Epithelial cell of esophagus (primary cell): ENCODE measurements around a stretch of chr2.

- RRBS: no CpG with 5 or more reads among the region's 19 CpGs
These were observed 19.2 kb downstream of the INPP4A start for GRCh38 chr2:98463606-98464510.

DNA sequence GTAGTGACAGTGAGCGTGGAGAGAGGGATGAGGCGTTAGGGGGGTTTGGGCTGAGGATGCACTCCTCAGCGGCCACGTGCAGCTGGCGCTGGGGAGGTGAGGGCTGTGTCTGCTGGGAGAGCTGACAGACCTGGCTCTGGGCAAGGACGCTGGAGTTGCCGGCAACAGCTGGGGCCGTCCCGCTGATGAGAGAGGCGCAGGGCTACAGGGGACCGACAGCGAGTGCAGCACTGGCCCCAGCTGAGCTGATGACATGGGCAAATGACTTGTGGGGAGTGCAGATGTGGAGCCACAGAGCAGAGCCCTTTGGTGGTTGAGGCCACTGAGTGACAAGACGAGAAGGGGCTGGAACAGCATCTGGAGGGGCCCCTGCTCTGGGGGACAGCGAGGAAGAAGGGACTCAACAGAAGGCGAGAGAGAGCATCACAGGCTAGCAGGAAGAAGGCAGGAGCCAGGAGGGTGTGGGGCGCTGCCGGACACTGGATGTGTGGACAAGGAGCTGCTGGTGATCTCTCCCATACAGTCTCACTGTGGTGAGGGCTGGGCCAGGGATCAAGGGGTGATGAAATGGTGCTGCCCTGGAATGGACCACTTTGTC, 38.3 kb downstream of the COA5 start:
- RRBS: no CpG with 5 or more reads among the region's 17 CpGs

DNA sequence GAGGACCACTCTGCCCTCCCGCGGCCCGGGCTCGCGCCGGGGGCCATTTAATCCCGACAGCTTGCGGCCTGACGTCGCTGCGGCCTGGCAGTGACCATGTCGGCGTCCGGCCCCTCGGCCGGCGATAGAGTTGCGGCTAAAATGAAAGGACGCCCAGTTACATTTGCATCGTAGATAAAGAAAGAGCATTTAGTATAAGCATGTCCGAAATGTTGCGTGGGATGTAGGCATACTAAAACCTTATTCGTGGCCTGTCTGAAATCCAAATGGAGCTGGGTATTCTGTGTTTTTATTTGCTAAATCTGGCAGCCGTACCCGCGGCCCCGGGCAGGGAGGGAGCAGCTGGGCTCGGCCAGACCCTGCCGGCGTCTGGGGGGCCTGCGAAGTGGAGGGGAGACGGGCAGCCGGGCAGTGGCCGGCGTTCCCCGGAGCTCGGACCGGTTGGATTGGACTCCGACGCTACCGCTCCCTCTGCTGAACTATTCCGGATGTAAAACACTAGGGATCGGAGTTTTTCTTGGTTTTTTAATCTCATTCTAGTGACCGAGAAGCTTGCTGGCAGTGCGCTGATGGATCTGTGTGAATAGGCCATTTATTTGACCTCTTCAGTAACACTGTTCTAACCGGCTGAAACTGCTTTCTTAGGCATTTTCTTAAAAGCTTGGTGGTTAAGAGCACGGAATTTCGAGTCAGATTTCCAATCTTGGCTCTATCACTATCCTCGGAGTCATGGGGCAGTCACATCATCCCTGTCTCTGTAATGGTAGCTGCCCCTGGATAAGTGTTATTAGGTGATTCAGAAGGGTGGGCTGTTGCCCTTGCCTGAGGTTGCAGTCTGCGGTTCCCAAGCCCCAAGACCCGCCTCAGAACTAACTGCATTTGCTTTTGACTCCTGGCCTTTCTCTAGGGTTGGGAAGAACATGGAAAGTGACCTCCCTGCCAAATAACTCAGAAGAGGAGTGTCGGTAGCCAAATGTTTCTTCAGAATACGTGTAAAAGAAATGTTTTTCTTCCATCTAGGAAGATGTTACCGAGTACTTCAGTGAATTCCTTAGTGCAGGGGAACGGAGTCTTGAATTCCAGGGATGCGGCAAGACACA, 697 bp downstream of the UNC50 start:
- RRBS: 2% methylated on average over 19 of the region's 56 CpGs

DNA sequence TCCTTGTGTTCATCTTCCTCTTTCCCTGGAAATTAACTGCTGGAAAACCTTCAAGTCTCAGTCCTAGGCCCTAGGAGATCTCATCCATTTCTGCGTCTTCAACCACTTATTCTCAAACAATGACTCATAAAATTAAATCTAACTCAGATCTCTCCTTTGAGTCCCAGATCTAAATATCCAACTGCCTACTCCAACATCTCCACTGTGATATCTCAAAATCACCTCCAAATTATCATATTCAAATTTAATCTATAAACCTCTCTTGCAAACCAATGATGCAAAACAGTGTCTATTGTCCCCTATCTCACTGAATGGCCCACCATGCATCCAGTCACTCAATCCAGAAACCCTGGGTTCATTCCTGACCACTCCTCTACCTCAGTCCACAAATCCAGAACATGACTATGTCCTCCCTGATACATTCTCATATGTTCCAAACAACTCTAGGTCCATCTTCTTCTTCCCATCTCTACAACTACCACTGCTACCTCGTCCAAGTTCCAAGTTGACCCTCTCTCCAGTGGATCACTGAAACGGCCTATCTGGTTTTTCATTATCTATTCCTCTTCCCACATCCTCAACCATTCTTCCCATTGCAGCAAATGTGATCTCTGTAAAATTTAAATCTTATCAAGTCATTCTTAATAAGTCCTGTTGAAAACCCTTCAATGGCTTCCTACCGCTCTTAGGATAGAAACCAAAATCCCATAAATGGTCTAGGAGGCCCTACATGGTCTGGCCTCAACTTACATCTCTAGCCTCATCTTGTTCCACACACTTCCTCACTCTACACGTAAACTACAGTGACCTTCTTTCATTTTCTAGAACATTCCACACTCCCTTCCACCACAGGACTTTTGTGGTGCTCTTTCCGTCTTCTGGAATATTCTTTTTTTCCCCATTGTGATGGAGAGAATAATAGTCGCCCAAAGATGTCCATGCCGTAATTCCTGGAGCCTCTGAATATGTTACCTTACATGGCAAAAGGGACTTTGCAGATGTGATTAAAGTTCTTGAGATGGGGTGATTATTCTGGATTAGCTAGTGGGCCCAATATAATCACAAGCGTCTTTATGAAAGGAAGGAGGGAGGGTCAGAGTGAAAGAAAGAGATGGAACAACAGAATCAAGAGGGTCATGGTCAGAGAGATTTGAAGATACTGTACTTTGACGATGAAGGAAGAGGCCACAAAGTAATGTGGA, 59.8 kb downstream of the MGAT4A start:
- RRBS: no CpG with 5 or more reads among the region's 10 CpGs

- RRBS: no CpG with 5 or more reads among the region's 4 CpGs
These were observed 66.2 kb downstream of the CRACDL start for GRCh38 chr2:98869828-98870307.

DNA sequence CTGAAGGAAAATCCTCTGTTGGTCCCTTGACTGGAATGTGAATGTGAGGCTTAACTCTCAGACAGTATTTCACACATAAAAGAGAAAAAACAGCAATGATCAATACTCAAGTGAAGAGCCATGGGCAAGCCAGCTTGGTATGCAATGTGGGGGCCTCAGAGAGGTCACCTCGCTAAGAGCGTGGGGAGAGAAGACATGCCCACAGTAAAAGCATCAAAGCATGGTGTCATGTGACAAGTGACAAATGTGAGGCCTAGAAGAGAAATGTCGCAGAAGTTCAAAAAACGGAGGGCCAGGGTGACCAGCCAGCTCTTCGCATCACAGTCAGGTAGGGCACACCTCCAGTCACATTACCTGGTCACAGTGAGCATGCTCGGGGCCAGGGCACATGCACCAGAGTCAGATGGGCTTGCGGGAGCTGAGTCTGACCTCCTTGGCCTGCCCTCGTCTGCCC, 37.8 kb downstream of the CRACDL start:
- RRBS: no CpG with 5 or more reads among the region's 8 CpGs

DNA sequence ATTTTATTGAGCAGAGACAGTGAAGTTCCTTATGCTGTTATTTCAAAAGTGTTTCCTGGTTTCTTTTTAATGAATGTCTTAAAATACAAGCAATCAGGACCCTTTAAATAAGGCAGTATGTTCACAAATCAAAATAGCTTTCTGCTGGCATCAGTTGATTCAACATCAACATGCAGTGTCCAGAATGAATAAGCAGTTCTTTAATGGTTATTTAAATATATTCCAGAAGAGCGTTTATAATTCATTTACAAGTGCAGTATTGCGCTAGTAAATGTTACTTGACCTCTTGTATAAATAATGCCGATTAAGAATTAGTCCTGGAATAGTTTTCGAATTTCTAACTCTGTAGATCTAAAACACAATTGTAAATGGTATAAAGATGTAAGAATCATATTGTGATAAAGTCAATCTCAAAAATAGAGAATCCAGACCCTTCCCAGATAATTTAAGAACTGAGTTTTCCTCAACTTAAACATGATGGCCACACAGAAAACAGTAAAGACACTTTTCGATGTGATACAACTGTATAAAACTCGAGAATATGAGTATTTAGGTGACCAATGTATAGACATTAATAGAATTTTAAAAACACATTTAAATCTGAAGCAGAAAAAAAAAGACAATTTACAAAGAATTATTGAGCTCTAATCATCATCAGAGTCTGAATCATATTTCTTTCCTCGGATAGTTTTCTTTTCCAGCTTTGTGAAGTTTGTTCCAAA, 16.9 kb downstream of the TXNDC9 start:
- RRBS: no CpG with 5 or more reads among the region's 7 CpGs

DNA sequence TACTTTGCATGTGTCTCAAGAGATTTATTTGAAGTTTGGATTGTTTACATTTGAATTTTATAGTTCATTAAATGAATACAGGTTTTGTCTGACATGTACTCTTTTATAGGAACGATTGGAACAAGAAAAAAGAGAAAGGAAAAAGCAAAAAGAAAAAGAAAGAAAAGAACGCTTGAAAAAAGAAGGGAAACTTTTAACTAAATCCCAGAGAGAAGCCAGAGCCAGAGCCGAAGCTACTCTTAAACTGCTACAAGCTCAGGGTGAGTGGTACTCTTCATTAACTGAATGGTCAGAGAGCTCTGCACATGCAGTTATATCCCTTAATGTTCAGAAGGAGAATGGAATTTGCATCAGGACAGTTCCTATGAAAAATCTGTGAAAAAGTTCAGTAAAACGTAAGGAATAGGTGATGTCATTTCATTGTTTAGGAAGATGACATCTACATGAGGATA, 27.0 kb downstream of the EIF5B start:
- RRBS: no CpG with 5 or more reads among the region's 4 CpGs

- RRBS: no CpG with 5 or more reads among the region's 5 CpGs
These were observed 68.1 kb downstream of the EIF5B start for GRCh38 chr2:99405214-99405801.

DNA sequence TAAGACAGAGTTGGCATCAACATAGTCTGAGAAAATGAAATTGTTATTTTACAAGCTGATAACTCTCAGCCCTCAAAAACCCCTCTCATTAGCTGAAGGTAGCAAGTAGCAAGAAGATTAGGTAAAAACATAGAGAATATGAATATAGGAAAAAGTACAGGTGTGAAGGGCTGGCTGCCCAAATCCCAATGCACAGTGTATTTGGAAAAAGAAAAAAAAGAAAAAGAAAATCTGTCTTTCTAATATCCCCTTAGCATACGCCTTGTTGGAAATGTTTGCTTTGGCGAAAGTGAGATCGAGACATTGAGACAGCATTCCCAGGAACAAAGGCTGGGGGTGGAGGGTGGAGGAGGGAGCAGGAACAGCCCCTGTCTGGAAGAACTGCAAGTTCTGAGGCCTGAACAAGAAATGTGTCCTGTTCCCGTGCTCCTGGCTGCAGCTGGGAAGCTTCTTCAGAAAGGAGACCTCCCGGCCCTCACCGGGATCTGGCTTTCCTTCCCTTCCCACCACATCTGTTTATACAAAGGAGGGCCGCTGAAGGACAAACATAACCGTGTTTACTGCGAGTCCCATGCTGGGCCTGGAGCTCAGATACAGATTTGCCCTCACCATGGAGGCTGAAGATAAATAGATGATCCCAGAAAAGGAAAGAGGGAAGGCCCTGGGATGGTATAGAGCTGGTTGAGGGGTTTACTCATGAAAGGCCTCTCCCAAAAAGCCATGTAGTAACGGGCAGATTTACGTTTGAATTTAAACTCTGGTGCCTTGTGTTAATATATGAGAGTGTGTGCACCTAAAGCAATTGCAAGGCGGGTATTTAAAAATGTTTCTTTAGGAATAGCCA, 35.9 kb downstream of the AFF3 start:
- RRBS: no CpG with 5 or more reads among the region's 12 CpGs

DNA sequence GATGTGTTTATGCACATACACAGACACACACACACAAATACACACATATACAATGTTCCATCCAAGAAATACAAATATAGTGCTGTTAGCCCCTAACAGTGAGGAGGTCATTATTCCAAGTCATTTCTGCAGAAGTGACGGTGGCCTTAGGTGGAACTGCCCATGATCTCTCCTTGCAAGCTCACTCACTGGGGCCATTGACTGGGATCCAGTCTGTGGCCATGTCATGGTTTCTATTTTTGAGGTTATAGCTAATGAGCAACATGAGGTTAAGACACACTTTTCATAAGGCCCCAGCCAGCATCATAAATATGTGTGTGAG, 584 bp downstream of the AFF3 start:
- RRBS: no CpG with 5 or more reads among the region's 1 CpG

- RRBS: no CpG with 5 or more reads among the region's 5 CpGs
These were observed 50.0 kb upstream of the AFF3 start for GRCh38 chr2:100192242-100192884.

GRCh38 chr2:100234893-100235606, 87.3 kb downstream of the LONRF2 start:
- RRBS: no CpG with 5 or more reads among the region's 21 CpGs

DNA sequence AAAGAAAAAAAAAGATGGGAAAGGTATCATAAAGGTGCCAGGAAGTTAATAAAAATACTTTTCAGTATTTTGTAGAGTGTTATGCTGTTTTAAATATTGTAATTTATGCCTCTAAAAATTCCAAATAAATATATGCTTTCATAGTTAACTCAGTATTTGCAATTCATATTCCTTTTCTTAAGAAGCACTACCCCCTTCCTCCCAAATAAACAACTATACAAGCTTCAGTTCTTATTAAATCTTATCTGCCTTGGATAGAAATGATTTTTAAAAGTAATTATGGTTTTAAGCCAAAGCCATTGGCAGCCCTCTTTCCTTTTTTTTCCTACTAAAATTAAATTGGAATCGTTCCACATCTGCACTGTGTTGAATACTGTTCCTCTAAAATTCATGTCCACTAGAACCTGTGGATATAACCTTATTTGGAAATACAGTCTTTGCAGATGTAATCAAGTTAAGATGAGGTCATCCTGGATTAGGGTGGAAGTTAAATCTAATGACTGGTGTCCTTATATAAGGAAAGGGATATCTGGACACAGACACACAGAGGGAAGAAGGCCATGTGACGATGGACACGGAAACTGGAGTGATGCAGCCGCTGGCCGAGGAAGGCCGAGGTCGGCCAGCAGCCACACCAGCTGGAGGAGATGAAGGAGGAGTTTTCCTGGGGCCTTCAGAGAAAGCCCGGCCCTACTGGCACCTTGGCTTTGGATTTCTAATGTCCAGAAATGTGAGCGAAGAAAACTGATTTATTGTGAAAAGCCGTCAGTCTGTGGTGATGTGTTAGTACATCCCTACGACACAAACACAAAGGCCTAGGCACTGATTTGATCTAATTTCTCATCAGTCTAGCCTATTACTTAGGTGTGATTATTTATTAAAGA, 49.5 kb downstream of the LONRF2 start:
- RRBS: no CpG with 5 or more reads among the region's 11 CpGs

DNA sequence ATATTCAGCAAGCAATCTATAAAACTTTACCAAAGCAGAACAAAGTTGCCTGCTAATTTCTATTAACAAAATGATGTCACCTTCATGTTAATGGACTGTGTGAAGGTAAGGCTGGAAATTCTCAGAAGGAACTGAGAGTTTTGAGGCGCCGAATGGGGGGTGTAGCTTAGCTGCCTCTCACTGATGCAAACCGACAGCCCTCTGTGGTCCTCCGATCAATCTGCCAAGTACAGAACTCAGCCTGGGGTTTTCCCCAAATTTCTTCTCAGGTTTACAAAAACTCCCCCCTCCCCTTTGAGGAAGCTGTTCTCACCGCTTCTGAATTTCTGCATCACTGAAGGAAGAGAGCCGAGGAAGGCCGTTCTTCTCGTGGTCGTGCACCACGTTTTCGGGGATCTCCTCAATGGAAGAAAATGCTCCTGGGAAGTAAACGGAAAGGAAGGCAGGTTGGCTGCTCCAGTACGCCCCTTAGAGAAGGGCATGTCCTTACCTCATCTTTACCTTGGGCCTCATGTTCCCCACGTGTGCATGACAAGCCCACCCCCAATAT, 22.2 kb downstream of the CHST10 start:
- RRBS: no CpG with 5 or more reads among the region's 14 CpGs

DNA sequence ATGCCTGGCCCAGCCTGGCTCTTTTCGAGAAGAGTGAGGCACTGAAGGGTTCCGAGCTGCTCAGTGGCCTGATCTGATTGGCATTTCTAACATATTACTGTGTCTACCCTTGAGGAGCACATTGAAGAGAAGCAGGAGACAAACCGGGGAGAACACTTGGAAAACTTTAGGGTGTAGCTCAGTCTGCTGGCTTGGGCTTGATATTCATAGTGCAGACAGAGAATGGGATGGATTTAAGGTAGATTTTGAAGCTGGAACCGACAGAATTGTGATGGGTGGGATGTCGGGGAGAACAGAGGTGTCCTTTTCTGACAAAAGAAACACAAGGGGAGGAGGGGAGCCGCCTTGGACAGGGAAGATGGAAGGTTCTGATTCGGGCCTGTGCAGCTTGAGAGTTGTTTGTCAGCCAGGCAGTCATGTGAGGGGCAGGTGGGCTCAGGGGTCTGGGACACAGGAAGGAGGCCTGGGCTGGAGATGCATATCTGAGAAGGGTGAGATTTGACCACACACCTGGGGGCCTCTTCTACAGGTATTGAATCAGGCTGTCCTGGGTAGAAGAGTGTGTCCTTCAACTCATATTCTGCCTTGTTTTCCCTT, 41.3 kb downstream of the NPAS2 start:
- RRBS: no CpG with 5 or more reads among the region's 7 CpGs

DNA sequence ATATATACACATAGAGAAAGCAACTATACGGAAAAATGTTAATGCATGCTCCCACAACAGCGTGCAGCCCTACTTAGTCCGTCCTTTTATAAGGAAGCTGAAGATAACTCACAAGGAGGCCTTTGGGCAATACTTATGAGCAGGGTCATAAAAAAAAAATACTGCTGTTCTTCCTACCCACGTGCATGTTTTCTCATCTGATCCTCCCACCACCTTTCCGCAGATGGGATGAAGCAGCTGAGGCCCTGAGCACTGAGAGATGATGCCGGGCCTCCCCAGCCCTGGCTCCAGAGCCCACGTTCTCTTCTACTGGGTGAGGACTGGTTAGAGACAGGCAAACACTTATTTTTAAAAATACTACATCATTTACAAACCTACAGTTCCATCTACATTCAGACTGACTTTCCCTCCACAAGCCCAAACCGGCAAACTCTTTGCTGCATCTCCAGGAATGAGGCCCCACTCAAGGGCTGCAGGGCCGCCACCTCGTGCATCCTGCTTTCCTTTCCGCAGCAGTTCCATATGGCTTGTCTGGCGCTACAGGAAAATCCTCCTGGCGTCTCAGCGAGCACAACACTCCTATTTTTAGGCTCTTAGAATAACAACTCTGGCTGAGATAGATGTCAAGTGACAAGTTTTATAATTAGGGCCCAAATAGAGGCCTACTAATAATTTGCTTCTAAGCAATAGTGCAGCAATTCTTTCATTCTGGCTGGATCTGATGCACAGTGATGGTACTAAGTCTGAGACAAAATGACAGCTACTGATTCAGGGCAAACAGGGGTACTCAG, 41.5 kb downstream of the TBC1D8 start:
- RRBS: no CpG with 5 or more reads among the region's 14 CpGs

DNA sequence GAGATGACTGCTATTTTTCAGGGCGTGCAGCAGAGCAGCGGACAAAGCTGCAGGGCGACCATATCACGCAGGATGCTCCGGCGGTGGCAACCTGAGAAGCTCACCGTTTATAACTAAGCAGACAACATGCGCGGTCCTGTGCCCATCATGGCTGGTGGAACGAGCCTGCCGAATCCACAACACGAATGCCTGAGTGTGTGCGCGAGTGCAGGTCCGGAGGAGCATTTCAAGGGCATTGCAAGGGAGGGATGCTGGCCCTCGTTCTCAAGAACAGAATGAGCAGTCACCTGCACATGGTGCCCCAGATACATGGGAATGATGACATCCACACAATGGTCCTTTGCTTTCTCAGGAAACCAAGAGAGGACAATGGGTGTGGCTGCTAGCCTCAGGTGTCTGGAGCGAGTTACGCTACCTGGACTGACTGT, 39.9 kb downstream of the TBC1D8 start:
- RRBS: no CpG with 5 or more reads among the region's 18 CpGs

- RRBS: no CpG with 5 or more reads among the region's 6 CpGs
These were observed 28.9 kb upstream of the TBC1D8 start for GRCh38 chr2:101180057-101180468.

DNA sequence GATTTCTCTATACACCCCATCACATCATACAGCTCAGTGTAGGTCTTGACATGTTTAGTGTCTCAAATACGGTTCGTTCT, 855 bp downstream of the CNOT11 start:
- RRBS: no CpG with 5 or more reads among the region's 2 CpGs